CD14-positive monocyte (primary cell): ENCODE results near the genes CNBD2 and TLDC2.

DNA sequence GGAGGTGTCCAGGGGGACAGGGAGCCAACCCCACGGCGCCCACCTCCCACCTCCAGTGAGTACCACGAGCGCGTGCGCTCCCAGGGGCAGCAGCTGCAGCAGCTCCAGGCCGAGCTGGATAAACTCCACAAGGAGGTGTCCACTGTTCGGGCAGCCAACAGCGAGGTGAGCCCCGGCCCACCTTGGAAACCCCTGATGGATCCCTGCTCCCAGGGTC is 2.8 kb downstream of the SPAG4 start:
- CAGE, long polyA plus RNA, result no peak

DNA sequence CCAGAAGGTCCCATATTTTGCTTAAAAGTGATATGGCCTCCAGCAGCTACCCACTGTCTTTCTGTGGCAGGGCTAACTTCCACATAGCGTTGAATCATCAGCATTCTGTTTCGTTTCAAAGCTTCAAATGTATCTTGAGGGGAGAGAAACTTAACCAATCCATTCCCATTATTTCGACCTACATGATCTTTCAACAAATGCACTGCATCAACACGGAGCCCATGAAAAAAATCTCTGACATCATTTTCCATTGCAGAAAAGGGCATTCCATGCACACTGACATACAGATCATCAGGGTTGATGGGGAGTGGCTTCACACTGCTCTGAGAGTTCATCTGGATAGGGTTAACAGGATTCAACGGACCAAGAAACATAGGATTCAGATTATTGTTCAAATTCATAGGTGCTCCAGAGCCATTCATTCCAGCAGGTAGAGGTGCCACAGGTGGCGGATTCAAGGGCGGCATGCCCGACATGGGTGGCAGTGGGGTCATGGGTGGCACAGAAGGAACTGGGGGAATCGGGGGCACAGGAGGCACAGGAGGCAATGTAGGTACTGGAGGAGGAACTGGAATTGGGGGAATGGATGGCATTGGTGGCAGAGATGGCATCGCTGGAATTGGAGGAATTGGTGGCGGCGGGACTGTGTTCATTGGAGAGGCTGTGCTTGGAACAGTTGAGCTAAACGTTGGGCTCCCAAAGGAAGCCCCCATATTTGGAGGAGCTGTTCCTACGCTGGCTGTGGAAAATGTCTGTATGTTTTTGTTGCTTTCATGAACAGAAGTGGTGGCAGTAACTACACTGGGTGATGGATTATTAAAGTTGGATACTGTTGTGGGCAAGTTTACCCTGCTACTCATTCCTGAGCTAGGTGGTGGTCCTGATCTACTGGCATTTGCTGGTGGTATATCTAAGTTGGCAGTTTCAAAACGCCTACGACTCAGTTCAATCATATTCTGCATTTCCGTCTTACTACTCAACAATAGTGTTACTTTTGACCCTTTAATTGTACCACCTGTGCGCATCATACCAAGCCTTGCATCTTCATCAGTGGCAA is 10.2 kb downstream of the CPNE1 start:
- CAGE, long polyA plus RNA, result no peak

DNA sequence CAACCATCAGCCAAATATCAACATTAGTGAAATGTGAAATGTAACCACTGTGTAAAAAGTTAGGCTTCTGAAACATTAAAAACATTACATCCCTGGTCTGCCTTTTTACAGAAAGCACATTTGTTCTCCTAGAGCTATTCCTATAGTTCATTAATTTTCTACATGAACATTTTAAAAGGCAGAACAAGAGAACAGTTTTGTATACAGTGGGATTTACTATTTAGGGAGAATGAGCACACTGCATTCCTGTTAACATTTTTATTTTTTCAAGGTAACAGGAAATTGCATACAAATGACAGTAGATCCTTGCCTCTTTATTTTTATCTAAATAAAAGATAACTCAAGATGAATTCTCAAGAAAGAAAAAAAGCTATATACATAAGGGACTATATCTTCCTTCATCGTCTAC is 4.9 kb downstream of the ROMO1 start:
- CAGE, long polyA plus RNA, result no peak

DNA sequence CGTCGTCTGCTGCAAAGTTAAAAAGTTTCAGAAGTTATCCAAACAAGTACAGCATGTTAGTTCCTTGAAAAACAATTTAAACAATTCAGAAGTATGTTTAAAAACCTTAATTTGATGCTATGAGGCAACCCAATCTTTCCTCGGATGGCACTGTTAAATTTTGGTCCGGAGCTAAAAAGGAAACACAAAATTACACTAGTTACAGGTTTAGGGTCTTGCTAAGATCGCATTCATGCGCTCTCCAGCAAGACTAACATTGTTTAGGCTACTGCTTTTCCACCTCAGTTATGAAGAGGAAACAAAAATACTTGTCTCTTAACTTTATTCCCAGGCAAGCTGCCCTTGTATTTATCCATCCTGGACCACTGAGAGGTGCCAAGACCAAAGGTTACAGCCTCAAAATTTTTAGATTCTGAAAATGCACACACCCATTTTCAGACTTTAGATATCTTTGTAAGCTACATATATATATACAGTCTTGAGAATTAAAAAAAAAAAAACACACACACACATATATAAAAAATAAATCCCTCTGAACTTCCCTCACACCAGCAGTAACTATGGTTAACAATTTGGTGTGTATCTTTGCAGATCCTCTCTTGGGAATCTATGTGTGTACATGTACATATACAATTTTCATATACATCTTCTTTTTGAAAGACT is 12.6 kb downstream of the RBM39 start:
- CAGE, long polyA plus RNA, result no peak

- CAGE, long polyA plus RNA, result no peak
Observed at GRCh38 chr20:35733988-35734827, 7.9 kb downstream of the RBM39 start.

DNA sequence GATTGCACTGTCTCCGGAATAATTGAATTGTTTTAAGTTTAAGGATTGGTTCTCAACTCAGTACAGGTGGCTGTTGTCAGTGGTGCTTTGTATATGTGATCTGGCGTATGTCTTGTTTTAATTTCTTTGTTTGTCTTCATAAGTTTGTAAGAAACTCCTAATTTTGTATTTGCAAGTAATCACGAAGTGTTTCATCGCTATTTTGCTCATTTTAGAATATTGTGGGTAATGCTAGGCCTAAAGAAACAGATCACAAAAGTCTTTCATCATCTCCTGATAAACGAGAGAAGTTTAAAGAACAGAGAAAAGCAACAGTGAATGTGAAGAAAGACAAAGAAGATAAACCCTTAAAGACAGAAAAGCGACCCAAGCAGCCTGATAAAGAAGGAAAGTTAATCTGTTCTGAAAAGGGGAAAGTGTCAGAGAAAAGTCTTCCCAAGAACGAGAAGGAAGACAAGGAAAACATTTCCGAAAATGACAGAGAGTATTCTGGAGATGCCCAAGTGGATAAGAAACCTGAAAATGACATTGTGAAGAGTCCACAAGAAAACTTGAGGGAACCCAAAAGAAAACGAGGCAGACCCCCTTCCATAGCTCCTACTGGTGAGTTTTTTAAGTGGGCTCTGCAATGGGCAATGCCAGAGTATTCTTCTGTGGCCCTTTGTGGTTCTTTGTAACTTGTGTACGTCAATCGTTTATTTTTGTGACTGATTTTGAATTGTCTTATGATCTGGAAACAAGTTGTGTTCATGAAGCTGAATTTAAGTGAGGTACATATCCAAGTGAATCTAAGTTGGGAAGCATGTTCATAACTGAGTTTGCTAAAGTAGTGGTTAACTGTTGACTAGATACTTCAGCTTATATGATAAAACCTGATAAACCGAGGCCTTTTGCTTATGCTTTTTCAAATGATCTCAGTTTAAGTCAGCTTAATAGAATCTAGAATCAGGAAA is 91.2 kb downstream of the SCAND1 start:
- CAGE, long polyA plus RNA, result no peak

DNA sequence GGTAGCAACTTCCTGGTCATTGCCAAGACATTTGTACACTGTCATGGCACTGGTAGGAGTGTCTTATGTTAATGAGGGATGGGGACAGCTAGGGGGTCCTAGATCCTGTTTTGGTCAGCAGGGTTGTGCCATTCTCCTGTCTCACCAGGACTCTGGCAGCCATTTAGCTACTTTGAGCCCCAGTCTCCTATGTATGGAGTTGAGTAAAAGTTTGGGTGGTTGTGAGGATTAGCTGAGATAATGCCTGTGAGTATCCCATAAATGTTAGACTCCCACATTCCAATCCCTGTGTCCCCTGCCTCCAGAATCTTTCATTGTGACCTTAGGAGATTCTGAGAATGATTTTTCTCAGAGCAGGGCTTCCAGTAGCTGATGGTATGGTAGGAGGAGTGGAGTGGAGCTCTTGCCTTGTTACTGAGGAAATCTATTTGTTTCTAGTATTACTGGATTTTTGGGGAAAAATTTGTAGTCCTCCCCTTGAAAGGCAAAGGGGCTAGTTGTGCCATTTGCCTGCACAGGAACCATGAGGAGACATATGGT is at the start of gene CNBD2:
CNBD2 (plus strand) TSS at position 351 of the 540 bp plus-strand sequence.
- CAGE, long polyA plus RNA, result no peak

GRCh38 chr20:36097271-36098262 is 57.0 kb upstream of the EPB41L1 start:
- CAGE, long polyA plus RNA, result no peak

- CAGE, long polyA plus RNA, result no peak
Observed at GRCh38 chr20:36132821-36133106, 21.8 kb upstream of the EPB41L1 start.

- CAGE, long polyA plus RNA, result no peak
Observed at GRCh38 chr20:36140367-36141552, 13.8 kb upstream of the EPB41L1 start.

GRCh38 chr20:36336777-36336976 is 30.5 kb downstream of the DLGAP4 start:
- CAGE, long polyA plus RNA, result no peak

- CAGE, long polyA plus RNA, result no peak
Observed at GRCh38 chr20:36463331-36464225, 77.7 kb upstream of the MYL9 start.

DNA sequence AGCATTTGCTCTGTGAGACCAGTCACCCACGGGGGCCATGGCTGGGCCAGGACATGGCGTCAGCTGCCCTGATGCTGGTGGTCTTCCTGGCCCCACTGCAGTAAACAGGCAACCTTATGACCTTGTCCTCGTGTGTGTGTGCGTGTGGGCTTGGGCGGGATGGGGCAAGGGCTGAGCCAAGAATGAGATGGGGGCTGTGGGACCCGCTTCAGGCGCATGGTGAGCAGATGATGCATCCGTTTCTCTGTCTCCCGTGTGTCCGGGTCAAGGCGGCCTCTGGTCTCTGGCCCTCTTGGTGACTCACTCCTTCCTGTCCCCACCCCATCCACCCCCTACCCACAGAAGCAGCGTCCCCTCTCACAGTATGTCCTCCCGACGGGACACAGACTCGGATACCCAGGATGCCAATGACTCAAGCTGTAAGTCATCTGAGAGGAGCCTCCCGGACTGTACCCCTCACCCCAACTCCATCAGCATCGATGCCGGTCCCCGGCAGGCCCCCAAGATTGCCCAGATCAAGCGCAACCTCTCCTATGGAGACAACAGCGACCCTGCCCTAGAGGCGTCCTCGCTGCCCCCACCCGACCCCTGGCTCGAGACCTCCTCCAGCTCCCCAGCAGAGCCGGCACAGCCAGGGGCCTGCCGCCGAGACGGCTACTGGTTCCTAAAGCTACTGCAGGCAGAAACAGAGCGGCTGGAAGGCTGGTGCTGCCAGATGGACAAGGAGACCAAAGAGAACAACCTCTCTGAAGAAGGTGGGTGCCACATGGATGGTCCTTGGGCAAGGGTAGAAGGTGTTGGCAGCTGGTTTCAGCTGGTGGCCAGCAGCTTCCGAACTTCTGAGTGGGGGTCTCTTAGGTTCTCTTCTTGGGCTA is 41.2 kb upstream of the MYL9 start:
- CAGE, long polyA plus RNA, result no peak

GRCh38 chr20:36574457-36575403 is 1.3 kb downstream of the TGIF2 start:
- CAGE, long polyA plus RNA, result no peak

- CAGE, long polyA plus RNA, result no peak
Observed at GRCh38 chr20:36778436-36779730, 5.3 kb upstream of the DSN1 start.

DNA sequence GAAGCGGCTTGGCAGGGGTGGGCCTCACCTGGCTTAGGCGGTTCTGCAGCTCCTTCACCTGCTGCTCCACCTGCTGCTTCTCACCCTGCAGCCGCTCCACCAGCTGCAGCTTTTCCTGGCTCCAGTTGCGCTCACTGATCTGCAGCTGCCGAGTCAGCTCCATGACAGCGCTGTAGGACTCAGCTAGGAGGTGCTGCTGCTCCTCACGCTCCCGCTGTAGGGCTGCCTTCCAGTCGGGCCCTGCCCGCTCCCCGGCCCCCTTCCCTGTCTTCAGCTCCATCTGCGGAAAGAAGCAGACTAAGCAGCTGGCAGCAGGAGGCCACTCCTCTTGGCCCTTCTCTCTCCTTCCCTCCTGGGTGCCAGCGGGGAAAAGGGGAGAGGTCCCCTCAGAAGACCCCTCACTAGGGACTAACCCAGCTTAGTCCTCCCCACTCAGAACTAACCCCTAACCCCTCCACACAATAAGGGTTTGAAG is 29.3 kb upstream of the DSN1 start:
- CAGE, long polyA plus RNA, result no peak

DNA sequence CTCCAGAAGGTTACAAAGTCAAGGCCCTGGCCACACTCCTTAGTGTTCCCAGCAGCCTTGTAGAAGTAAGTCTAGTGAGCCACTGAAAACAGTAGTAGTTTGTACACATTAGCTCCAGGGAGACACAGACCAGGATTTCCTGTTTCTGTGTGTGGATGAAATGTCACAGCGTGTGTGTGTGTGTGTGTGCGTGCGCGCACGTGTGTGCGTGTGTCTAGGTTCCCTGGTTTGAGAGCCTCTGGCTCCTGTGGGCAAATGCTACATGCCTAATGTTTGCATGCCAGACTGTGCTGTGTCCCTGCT is 6.7 kb downstream of the SOGA1 start:
- CAGE, long polyA plus RNA, result no peak

- CAGE, long polyA plus RNA, result no peak
Observed at GRCh38 chr20:36875907-36876450, at the start of gene TLDC2. Gene TLDC2, plus strand, starts transcription at chr20:36876138.

DNA sequence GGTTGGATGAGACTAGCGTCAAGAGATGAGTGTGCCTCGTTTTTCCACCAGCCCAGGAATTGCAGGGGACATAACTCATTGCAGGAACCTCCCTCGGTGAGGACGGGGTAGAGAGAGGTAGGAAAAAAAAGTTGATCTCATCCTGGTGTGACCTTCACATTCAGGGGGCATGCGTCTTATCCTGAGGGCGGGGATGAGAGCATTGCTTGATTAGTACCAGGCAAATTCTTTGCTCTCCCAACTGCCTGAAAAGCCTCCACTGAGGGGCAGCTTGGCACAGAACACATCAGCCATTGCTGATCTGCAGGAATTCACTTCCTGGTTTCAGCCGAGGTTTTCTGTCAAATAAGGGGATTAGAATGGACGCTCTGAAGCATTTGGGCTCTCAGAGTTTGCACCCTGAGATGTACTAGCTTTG is 11.9 kb downstream of the TLDC2 start:
- CAGE, long polyA plus RNA, result no peak

GRCh38 chr20:36914203-36914950 is 37.1 kb downstream of the SAMHD1 start:
- CAGE, long polyA plus RNA, result no peak